ENCODE measurements around the genes LIPI and SAMSN1.

DNA sequence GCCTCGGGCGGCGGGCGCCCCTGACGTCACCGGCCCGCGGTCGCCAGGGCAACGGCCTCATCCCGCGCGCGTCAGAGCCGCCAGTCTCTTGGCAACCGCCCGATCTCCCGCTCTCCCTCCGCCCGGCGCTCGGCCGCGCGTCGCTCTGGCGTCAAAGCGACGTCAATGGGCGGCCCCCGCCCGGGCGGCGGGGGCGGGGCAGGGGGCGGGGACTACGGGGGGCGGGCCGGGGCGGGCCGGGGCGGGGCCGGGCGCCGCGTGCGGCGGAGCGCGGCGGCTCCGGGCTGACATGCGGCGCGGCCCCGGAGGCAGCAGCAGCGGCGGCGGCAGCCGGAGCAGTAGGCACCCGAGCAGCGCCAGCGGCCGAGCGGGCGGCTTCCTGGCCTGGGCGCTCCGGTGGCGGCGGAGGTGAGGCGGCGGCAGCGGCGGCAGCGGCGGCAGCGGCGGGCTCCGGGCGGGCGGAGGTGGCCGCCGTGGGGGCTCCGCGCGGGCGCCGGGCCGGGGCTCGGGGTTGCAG is 4410.5 kb upstream of the TPTE start:
- RRBS, result no CpG with 5 or more reads among the region's 90 CpGs

GRCh38 chr21:6111362-6111764 is 4410.0 kb upstream of the TPTE start:
- RRBS, result no CpG with 5 or more reads among the region's 48 CpGs

DNA sequence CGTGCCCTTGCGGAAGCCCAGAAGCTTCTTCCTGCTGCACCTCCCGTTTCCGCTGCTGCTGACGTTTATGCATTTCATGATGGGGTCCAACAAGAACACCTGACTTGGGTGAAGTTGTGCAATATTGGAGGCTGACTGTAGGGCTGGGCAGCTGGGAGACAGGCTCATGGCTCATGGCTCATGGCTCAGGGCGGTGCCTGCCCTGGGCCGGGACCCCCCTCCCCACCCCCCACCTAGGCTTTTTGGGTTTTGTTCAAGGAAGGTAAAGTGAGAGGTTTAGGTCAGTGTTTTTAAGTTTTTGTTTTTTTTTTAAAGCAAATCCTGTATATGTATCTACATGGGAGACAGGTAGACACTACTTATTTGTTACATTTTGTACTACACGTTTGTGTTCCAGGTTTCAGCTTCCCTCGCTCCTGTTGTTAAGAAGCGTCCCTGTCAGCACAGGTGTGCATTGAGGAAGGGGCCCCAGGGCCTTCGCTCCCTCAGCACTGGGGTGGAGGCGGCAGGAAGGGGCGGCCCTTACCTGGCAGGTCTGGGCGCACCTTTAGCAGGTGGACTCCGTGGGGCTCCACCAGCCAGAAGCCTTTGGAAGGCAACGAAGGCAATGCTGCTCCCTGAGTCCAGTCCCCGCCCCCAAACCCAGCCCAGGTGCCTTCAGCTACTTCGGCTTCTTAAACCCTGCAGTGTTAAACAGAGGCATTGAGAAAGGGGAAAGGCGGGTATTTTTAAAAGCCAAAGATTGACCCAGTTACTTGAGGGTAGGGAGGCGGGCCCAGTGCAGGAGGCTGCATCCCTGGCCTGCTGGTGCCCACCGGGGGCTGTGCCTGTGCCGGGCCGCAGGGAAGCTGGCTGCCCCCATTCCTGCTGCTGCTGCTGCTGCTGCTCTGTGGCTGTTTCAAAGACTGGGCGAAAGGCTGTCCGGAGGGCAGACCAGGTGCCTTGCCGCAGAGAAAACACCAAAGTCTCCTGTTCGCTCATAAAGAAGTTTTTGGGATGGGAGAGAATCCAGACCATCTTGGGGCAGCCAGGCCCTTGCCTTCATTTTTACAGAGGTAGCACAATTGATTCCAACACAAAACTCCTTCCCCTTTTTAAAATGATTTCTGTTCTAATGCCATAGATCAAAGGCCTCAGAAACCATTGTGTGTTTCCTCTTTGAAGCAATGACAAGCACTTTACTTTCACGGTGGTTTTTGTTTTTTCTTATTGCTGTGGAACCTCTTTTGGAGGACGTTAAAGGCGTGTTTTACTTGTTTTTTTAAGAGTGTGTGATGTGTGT is 4398.7 kb upstream of the TPTE start:
- RRBS, result no CpG with 5 or more reads among the region's 30 CpGs

DNA sequence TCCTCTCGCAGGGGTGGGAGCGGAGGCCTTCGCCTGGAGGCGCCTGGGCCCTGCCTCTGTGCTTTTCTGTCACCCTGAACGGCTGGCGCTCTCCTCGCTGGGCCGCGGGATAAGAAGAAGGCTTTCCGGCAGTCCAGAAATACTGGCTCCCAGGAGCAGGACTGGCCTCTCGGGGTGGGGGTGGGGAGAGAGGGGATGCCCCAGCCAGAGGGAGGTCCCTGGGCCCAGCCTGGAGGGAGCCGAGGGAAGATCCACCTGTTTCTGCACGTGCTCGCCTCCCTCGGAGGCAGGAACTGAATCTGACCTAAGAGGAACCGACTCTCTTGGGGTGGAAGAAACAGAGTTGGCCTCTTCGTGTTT is 4394.2 kb upstream of the TPTE start:
- RRBS, result no CpG with 5 or more reads among the region's 17 CpGs

GRCh38 chr21:6852887-6853117 is 3668.6 kb upstream of the TPTE start:
- RRBS, result no CpG with 5 or more reads among the region's 4 CpGs

- RRBS, result no CpG with 5 or more reads among the region's 15 CpGs
Observed at GRCh38 chr21:13360251-13360754, 249.3 kb upstream of the POTED start.

- RRBS, result no CpG with 5 or more reads among the region's 2 CpGs
Observed at GRCh38 chr21:14210672-14211240, at the start of gene LIPI. Gene LIPI (minus strand): TSS chr21:14210955.

- RRBS, result no CpG with 5 or more reads among the region's 1 CpG
Observed at GRCh38 chr21:14486136-14486508, 60.0 kb downstream of the SAMSN1 start.

DNA sequence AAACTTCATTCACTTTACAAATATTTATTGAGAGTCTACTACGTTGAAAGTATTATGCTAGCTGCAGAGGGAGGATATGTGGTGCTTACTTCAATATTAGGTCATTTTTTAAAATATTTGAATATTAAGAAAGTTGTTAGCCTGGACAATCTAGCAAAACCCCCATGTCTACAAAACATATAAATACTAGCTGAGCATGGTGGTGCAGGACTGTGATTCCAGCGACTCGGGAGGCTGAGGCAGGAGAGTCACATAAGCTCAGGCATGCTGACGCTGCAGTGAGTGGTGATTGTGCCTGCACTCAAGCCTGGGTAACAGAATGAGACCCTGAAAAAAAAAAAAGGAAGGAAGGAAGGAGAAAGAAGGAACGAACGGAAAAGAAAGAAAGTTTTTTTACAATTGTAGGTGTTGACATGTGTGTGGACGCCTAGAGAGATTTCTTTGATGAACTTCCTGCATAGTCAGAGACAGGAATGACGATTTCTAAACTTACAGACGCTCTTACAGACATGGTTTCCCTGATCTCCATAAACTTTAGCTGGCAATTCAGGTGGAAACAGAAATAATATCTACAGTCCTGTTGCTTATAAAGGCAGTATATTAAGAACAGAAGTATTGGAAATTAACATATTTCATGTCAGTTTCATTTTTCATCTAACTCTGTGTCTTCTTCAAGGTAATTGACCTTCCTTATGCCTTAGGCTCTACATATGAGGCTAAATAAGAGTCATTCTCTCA is 4.3 kb downstream of the SAMSN1 start:
- RRBS, result no CpG with 5 or more reads among the region's 9 CpGs

- RRBS, result no CpG with 5 or more reads among the region's 6 CpGs
Observed at GRCh38 chr21:14545673-14546747, at the start of gene SAMSN1. Gene SAMSN1 (minus strand): TSS chr21:14546315.

- RRBS, result no CpG with 5 or more reads among the region's 3 CpGs
Observed at GRCh38 chr21:14991001-14991878, 73.6 kb downstream of the NRIP1 start.

DNA sequence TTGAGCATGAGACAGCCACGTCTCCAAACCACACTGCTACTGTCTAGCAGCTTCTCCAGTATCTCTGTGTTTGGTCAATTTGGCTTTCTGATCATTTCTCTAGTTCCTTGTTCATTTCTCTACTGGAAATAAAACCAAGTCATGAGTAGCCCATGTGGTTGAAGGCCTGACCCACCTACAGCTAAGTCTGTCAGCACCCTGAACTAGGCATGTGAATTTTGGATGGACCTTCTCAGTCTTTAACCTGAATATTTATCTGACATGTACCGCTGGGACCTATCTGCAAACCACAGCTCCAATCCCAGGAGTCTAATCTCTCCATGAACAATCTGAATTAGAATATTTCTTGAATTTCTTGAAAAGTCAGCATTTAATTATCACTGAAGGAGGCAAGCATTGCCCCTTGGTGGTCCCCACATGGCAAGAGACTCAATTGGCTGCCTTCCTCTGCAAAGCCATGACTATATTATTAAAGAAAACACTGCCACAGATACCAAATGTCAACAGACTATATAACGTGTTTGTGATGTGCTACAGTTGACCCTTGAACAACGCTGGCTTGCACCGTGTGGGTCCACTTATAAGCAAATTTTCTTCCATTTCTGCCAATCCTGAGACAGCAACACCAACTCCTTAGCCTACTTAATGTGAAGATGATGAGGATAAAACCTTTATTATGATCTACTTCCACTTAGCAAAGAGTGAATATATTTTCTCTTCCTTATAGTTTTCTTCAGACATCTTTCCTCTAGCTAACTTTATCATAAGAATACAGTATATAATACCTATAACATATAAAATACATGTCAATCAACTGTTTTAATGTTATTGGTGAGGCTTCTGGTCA is 66.6 kb downstream of the NRIP1 start:
- RRBS, result no CpG with 5 or more reads among the region's 5 CpGs

- RRBS, result no CpG with 5 or more reads among the region's 5 CpGs
Observed at GRCh38 chr21:15134752-15135279, 70.0 kb upstream of the NRIP1 start.

DNA sequence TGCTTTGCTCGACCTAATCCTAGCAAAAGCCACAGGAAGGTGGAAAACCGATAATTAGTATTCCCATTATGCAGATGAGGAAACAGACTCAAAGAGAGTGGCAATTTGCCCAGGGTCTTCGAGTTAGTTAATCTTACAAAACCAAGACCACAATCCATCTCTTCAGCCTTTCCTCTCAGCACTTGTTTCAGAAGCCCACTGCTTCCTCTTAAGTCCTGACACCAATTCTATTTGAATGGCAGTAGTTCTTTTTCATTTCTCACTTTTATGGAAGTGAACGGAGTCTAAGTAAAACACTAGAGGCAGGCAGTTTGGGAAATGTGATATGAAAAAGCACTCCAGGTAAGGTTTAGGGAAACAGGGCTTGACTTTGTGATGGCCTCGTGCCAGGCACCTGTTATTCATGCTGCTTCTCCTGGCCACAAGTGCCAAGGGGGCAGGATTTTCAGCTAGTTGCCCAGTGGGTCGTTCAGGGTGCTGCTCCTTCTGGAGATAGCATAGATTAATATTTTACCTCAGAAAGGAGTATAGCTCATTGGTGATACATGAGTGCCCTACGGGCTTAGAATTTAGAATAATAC is 76.6 kb upstream of the NRIP1 start:
- RRBS, result no CpG with 5 or more reads among the region's 7 CpGs

DNA sequence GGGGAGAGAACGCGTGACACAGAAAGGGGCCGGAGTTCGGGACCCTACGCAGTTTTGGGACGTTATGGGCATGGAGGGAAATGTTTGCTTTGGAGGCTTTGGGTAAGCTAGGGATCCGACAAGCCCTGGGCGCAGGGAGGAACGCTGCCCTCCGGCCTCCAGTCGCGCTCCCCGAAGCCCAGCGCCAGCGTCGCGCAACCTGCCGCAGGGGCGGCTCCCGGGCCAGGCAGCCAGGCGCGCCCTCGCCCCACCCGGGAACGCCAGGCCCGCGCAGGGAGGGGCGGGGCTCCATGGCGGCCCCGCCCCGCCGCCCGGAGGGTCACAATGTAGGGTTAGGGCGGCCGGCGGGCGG is 268 bp upstream of the USP25 start:
- RRBS, result 4% methylated on average over 25 of the region's 37 CpGs

GRCh38 chr21:15731216-15731641 is 1.4 kb downstream of the USP25 start:
- RRBS, result no CpG with 5 or more reads among the region's 4 CpGs

DNA sequence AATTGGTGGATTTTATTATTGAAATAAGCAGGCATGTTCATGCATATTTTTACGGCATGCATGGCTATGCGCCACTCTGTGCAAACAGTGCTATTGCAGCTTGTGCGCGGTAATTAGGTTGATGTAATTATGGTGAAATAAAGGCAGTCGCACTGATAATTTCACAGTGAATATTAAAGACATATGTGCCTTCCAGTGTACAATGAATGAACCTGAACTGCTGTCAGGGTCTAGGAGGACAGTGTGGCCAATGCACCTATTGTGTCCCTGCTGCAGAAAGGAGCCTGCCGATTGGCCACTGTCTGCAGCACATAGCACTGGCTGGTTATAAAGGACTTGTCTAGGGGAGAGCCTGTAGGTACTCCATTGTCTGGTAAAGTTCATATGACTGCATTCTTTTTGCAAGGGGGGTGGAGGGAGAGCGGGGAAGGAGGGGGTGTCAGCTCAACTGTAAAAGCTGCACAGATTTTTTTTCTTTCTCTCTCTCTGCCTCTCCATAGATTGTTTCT is 340.5 kb downstream of the USP25 start:
- RRBS, result no CpG with 5 or more reads among the region's 7 CpGs

DNA sequence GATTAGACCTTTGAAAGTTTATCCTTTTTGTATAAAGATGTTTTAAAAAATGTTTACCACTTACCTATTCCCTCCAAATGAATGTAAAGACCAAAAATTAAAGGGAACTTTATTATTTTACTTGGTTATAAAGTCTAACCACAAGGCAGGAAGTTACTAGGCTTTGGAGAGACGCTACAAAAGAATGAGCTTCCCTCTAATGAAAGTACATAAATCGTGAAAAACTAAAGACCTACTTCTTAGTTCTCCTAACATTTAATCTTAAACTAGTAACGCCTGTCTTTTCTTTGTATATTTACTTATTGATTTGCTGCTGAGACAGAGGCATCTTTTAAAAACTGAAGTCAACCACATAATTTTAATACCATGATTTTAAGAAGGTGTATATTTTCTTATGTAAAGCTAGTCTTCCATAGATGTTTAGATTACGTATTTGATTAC is 466.7 kb downstream of the USP25 start:
- RRBS, result no CpG with 5 or more reads among the region's 4 CpGs

GRCh38 chr21:16330306-16330965 is 600.7 kb downstream of the USP25 start:
- RRBS, result no CpG with 5 or more reads among the region's 7 CpGs

GRCh38 chr21:16419146-16419940 is 689.6 kb downstream of the USP25 start:
- RRBS, result 85% methylated on average over 3 of the region's 16 CpGs

Measured in HL-60 (cell line).